Natural killer cell (primary cell): ENCODE data around the gene ZNF281.

DNA sequence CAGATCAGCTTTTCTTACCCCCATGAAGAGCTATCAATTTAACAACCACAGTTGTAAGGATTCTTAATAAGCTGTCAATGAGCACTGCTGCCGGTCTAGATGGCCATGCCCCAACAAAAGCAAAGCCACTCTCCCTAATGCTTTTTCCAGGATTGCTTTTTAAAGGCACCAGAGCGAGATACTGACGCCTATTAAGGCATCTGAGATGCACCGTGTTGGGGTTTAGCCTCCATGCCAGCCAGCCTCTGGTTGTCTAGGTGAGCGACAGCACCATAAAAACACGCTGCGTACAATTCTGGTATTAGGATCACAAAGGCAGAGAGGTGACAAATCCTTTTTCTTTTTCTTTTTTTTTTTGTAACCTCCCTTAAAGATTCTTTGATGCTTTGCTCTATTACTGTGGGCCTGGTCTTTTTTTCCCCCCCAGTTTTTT is 39.6 kb downstream of the PTPRC start:
- PRO-cap = bidirectional peak, plus-strand start at position 301 of the sequence, minus-strand start at position 247 of the sequence

- PRO-cap = no peak
These were observed 78.5 kb downstream of the PTPRC start for GRCh38 chr1:198717445-198717668.

DNA sequence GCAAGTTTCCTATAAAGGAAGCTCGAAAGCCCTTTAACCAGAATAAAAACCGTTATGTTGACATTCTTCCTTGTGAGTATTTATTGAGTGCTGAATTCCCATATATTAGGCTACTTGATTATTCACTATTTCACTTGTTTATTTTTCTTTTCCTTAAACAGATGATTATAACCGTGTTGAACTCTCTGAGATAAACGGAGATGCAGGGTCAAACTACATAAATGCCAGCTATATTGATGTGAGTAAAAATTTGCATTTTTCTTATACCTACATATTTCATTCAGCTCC is 93.4 kb downstream of the PTPRC start:
- PRO-cap = no peak

GRCh38 chr1:198762055-198762254 is 123.1 kb downstream of the PTPRC start:
- PRO-cap = no peak

- PRO-cap = no peak
These were observed 293.9 kb downstream of the PTPRC start for GRCh38 chr1:198932592-198933230.

DNA sequence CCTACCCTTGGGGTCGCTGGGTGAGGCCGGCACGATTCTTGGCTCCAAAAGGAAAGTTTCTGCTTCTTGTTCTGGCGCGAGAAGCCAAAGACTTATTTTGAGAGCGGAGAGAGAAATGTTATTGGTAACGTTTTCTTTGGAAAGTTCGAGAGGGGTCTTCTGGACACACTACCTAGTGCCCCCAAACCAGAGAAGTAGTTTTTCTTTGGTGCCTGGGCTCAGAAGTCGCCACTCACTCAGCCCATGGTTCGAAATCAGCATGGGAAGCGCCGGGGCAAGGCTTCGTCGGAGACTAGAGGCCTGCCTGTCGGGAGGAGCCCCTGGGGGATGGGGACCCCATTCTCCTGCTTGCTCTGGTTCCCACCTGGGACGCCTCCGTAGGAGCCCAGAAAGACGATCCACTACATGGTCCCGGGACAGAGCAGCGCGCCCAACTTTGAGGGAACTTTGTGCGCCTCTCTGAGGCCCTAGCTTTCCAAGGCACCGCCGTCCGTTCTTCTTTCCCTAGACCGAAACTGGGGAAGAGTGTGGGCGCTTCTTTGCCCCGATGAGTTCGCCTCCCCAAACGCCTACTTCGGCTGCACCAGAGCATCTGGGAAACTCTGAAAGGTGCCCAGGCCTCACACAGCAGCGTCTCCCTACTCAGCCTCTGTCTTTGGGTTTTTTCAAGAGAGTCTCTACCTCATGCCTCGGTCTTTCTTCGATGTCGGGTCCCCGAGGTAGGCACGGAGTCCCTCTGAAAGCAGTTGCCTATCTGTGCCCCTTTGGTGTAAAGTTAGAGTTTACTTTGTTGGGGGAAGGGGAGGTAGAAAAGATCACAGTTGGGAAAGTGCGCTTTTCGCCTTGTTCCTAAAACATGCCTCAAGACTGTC is 13.9 kb downstream of the NR5A2 start:
- PRO-cap = no peak

GRCh38 chr1:200316217-200316634 is 93.6 kb downstream of the ZNF281 start:
- PRO-cap = no peak

DNA sequence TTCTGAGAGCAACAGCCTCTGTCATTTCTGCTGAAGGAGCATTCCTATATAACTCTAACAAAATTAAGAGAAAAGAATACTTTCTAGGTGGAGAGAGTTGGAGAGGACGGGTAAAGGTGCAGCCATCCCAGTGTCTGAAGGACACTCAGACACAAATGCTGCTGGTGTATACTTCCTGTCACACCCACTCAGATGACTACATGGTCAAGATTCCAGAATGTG is 35.4 kb downstream of the ZNF281 start:
- PRO-cap = no peak

GRCh38 chr1:200407853-200408889 is 1.7 kb downstream of the ZNF281 start:
- PRO-cap = no peak

GRCh38 chr1:200409739-200410481 is at the start of gene ZNF281:
TSS of gene ZNF281 (minus strand) at chr1:200410036.
- PRO-cap = bidirectional peak, plus-strand start at chr1:200410210, minus-strand start at chr1:200409992

- PRO-cap = no peak
These were observed 73.7 kb upstream of the ZNF281 start for GRCh38 chr1:200483426-200484011.

DNA sequence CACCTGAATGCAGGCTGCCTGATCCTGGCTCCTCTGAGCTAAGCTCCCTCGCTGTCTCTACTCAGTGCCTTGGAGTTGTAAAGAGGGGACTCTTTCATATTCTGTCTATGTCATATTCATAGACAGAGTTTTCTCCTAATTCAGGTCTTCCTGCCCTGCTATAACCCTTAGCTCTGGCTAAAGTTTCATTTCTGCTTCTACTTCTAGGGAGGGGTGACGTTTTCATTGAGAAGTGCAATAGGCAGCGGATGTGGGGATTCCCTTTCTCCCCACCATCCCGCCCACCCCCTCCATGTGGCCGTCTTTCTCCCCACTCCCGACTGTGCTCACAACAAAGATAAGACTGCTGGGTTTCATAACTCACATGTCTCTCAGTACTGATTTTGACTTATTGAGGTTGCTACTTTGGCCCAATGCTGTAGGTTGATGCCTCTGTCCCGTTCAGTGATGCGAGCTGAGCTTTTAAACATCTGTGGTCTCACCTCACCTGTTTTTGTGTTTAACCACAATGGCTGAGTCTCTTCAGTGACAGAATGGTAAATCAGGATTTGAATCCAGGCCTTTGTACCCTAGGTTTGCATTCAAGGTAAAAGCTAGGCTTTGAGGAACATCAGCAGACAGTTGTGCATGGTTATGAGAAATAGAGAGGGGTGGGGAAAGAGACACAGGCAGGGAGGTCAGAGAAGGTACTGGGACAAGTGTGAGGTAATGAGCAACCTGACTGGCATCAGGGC is 7.8 kb upstream of the KIF14 start:
- PRO-cap = no peak

DNA sequence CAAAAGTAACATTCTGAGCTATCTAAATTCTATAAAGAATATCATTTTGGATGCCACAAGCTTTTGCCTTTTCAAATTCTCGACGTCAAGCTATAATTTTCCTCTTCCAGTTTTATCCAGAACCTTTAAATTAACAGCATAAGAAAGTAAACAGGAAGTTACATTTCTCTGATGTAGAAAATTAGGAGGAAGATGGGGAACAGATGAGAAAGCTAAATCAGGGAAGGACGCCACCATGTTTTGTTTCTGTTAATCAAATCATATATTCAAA is 8.9 kb upstream of the CAMSAP2 start:
- PRO-cap = no peak

GRCh38 chr1:200891759-200892273 is 2.9 kb upstream of the INAVA start:
- PRO-cap = no peak

DNA sequence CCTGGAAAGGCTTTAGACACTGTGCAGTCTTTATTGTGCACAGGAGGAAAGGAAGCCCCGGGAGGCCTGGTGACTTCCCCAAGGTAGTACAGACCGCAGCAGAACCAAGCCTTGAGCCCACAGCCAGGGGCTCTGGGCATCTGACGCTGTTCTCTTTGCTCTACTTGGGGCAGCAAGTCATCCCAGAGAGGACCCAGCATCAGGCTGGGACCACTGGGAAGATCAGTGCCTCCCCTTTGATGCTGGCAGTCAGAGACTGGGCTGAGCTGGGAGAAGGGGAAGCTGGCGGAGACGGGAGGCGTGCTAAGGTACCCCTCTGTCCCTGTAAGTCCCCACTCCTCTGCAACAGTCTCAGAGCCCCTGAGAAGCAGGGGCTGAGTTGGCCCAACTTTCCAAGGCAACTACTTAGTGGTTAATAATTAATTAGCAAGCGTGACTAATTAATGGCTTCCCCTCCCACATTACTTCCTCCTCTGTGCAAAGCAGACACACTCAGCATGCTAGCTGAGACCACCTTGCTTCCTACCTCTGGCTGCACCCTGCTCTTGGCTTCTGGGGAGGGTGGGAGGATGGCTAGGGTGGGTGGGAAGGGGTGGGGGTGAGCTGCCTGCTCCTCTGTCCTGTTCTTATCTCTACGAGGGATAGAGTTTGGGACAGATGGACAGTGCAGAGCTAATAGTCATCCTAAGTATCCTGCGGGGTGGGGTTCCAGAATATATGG is 1.2 kb downstream of the INAVA start:
- PRO-cap = no peak

DNA sequence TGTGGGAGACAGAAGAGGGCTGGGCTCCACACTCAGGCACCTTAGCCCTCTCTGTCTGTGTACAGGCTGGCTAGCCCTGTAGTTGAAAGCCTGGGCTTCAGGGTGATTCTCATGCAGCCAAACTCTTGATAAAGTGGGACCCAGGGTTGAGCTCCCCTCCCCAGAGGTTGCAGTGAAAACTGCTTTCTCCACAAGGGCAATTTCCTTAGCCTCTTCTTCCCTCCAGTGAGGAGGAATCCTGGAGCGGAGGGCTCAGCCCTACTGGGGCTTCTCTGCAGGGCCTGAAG is 31.8 kb downstream of the KIF21B start:
- PRO-cap = no peak

DNA sequence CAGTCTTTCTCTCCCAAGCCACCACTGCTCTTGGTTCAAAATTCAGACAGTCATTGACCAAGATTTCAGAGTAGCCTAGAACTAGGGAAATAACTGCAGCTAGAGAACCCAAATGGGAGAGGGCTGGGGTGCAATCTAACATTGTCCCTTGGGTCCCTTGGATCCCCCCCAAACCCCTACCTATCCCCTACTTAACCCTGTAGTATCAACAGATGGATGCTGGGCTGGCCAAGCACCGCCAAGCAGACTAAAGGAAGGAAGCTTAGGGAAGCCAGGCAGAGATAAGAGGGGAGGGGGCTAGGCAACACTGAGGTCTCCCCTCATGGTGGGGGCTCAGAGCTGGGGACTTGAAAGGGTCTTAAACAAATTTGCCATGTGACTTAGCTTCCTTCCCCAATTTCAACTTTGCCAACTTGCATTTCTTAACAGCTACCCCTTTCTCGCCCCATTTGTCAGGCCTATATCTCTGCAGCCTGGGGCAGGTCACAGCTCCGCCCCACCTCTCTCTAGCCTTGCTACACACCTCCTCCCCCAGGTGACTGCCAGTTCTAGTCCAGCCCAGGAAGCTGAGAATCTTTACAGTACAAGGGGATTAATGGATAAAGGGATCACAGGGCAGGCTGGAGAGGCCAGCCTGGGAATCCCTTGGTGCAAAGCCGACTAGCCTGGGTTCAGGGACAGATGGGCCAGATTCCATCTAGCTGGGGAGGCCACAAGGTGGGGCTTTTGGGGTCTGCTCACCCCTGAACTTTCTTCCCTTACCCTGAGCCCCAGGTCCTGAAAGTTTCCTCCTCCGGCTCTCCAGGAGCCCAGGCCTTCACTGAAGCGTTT is 3.4 kb downstream of the KIF21B start:
- PRO-cap = unidirectional peak, minus-strand start at position 442 of the sequence

DNA sequence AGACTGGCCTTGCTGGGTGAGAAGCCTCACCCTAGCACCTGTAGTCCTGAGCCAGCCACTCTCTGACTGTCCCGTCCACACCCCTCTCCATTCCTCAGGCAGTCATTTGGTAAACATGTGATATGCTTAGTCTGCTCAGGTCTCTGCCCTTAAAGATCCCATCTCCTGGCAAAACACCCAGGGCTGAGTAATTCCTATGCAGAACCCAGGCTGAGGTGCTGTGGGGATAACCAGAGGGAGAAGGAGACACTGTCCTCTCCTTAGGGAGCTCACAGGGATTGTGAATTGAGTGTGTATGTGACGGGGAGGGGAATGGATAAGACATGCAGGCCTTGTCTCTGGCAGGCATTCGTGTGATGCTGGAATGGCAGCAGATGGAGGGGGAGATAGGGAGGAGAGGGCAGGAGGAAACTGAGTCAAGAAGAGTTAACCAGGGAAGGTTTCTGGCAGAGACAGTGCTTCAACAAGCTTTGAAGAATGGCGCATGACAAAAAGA is 13.5 kb upstream of the IGFN1 start:
- PRO-cap = no peak

GRCh38 chr1:201298669-201299318 is 15.5 kb downstream of the PKP1 start:
- PRO-cap = no peak

- PRO-cap = no peak
These were observed 16.6 kb downstream of the PKP1 start for GRCh38 chr1:201299772-201300536.